Transverse colon (tissue), 4 donors: ENCODE data around the genes TRNT1, LRRN1 and BHLHE40.

DNA sequence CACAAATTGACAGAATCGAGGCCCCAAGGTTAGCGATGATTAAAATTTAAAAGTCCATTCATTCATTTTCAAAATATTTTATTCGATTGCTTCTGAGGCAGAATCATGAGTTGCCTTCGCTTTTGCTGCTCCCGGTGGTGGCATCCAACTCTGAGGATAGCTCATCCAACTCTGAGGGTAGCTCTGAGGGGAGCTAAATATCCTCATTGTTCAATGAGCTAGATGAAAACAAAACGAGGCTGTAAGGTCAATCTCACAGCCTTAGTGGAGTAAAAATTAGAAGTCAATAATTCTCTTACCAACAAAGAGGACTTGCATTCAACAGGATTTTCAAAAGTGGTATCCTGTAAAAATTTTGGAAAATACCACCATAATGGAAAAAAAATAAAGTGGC lies 869 bp upstream of the CHL1 start:
- PRO-cap: no peak
- RAMPAGE, long total RNA, 4 experiments: no peak in any of the 4 experiments

- PRO-cap: unidirectional peak, plus-strand start at chr3:536231; unidirectional peak, plus-strand start at chr3:536265
- RAMPAGE, long total RNA, 4 experiments: start-site peak on the plus strand in 2 of 4 experiments, at chr3:536196-536258 at its widest, 9 to 17 reads per replicate
Observed at GRCh38 chr3:535796-536447, 339.4 kb downstream of the CHL1 start.

DNA sequence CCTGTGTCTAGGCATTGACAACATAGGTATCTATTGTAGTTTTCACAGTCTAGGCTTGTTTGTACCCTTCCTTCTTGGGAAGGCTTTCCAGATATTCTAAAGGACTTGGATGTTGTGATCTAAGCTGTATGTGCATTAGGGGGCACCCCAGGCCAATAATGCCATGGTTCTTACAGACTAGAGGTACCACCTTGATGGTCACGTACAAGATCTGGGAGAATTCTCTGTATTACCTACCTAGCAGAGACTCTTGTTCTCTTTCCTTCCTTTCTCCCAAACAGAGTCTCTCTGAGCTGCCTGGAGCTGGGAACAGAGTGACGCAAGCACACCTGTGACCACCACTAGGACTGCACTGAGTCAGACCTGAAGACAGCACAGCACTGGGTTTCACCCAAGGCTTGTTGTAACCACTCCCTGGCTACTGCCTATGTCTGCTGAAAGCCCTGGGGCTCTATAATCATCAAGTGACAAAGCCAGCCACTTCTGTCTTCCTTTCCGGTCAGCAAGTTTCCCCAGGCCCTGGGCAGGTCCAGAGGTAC lies 293.4 kb upstream of the CNTN4 start:
- PRO-cap: no peak
- RAMPAGE, long total RNA, 4 experiments: no peak in any of the 4 experiments

DNA sequence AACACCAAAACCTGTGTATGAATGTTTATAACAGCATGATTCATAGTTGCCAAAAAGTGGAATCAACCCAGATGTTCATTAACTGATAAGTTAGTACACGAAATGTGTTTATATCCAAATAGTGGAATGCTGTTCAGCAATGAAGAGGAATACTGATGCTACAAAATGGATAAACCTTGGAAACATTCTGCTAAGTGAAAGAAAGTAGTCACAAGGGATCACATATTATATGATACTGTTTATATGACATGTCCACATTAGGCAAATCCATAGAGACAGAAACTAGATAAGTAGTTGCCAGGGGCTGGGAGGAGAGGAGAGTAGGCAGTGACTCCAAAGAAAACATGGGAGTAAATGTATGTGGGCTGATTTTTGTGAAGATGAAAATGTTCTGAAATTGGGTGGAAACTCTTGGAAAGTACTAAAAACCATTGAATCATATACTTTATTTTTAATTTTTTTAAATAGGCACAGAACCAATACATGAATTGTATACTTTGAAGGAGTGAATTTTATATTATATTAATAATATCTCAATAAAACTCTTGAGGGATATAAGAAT lies 123.5 kb downstream of the CNTN4 start:
- PRO-cap: unidirectional peak, plus-strand start at position 300 of the sequence
- RAMPAGE, long total RNA, 4 experiments: no peak in any of the 4 experiments

DNA sequence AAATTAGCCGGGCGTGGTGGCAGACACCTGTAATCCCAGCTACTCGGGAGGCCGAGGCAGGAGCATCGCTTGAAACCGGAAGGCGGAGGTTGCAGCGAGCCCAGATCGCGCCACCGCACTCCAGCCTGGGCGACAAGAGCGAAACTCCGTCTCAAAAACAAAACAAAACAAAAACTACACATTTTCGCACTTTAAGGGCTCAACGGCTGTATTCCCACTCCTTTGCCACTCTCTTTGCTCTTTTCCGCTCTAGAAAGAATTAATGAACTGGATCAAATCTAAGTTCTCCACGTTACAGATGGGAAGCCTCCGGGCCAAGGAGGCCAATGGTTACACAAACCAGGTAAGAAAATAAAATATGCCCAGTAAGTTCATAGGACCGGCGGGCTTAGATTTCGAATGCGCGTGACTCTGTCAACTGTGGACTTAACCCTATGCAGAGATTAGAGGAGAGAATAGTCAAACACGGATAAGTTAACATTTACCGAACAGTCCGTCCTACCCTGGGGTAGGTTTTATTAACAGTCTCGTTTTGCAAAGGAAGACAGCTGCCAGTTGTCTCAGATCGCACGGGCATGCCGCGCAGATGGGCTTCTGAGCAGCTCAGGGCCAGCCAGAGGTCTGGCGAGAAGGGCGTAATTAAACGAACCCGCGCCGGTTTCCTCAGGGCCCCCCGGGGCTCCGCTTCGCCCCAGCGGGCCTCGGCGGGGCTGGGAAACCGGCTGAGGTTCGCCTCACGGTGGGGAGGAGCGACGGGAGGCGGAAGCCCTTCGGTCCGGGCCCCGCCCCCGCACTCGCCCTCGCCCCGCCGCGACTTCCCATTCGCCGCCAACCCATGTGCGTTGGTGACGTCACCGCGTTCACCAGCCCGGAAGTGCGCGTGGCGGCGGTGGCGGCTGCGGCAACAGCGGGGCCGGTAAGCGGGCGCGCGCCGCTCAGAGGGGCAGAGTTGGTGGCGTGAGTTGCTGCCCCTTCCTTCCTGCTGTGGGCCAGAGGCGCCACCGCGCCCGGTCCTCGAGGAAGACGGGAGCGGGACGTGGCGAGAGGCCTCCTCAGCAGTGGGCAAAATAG lies at the start of gene TRNT1:
TRNT1 (plus strand) TSS at position 866 of the 1,071 bp plus-strand sequence.
- PRO-cap: bidirectional peak, plus-strand start at position 946 of the sequence, minus-strand start at position 712 of the sequence
- RAMPAGE, long total RNA, 4 experiments: start-site peak on the plus strand in 4 of 4 experiments, centred at positions 864 to 889 of the sequence, 57 to 293 reads per replicate

GRCh38 chr3:3147152-3147747 lies 20.5 kb downstream of the TRNT1 start:
- PRO-cap: no peak
- RAMPAGE, long total RNA, 4 experiments: start-site peak on the plus strand in 1 of 4 experiments, at chr3:3147362-3147686 at its widest, 6 reads per replicate

DNA sequence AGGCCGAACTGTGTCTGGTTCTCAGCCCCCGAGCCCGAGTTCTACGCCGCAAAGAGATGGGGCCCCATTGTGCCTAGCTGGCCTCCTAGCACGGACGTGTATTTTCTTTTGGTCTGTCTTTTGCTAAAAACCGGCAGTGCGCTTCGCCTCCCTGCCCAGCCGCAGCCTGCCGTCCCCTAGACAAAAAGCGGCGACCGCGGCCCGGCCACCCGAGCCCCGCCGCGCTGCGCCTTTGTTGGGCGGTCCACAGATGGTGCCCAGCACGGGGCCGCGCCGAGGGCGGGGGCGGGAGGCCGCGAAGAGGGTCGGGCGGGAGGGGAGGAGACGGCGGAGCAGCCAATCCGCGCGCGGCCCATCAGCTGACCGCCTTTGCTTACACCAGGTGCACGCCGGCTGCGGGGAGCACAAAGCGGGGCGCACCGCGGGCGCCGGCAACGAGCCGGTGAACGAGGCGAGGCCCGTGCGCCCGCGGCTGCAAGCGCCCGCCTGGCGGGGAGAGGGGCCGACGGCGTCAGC lies at the start of gene LRRN1:
LRRN1 (plus strand) TSS at position 401 of the 516 bp plus-strand sequence.
- PRO-cap: bidirectional peak, plus-strand start at position 434 of the sequence, minus-strand start at position 168 of the sequence
- RAMPAGE, long total RNA, 4 experiments: no peak in any of the 4 experiments

- PRO-cap: no peak
- RAMPAGE, long total RNA, 4 experiments: no peak in any of the 4 experiments
Observed at GRCh38 chr3:4311375-4311976, 8.3 kb downstream of the SETMAR start.

- PRO-cap: no peak
- RAMPAGE, long total RNA, 4 experiments: no peak in any of the 4 experiments
Observed at GRCh38 chr3:4351378-4352043, 48.3 kb downstream of the SETMAR start.

- PRO-cap: no peak
- RAMPAGE, long total RNA, 4 experiments: no peak in any of the 4 experiments
Observed at GRCh38 chr3:4548641-4549327, 55.6 kb downstream of the ITPR1 start.

DNA sequence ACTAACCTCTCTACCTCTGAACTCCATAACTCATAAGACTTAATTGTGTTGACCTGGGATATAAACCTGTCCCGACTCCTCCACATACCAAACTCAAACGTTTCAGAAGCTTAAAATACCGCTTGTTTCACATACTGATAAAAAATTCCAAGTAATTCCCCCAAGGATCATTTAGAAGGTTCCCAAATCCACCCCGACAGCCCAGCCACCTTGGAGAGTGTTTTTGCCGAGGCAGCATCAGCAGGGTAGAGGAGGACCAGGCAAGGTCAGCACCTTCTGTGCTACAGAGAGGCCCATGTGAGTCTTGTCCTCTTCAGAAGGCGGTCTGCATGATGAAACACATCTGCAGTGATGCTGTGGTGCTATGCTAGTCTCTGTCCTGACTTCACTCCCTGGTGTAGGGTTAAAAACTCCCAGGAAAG lies 87.8 kb downstream of the ITPR1 start:
- PRO-cap: no peak
- RAMPAGE, long total RNA, 4 experiments: no peak in any of the 4 experiments

DNA sequence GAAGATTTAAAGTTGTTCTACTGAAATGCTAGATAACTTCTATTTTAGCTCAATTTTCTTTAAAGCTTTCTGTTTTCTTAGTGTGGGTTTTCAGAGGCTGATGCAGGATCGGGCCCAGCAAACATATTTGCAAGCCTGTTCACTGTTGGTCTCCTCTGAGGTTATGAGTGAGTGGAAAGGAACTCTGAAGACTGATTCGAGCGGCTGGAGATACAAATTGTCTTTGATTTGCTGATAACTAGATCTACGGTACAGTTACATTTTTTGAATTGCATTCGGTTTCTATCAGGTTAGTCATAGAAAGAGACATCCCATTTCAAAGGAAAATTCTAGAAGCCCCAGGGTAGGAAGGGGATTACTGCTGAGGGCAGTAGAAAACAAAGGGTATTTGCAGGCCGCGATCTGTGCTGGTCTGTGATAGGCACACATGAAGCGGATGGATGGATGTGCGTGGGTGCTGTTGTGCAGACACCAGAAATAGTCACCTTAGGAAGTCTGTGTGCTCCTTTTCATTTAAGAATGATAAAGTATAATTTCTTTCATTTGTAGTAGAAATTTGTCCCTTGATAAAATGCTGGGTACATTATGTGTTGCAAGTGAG lies 228.4 kb downstream of the ITPR1 start:
- PRO-cap: no peak
- RAMPAGE, long total RNA, 4 experiments: no peak in any of the 4 experiments

GRCh38 chr3:4729374-4729707 lies 236.2 kb downstream of the ITPR1 start:
- PRO-cap: no peak
- RAMPAGE, long total RNA, 4 experiments: no peak in any of the 4 experiments

- PRO-cap: no peak
- RAMPAGE, long total RNA, 4 experiments: no peak in any of the 4 experiments
Observed at GRCh38 chr3:4739306-4740061, 239.8 kb upstream of the BHLHE40 start.

DNA sequence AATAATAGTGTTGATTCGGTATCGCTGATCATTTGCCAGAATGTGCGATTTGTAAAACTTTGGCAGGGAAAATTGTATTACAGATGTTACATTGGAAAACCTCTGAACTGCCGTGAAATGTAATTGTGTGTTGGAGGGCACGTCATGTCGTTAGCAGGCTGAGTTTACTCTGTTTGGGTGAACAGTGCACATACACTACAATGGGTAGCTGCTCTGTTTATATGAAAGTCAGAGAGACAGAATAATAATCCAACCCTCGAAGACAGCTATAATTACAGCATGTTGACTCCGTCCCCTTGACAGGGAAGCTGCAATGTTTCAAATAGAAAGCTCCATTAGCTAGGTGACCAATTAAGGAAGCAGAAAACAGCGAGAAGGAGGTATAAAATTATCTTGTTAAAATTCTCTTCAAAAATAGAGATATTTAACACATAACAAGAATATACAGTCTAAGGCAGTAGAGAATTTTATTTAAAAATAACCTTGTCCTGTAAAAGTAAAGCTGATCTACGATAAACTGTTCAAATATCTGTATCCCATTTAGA lies 77.1 kb upstream of the BHLHE40 start:
- PRO-cap: no peak
- RAMPAGE, long total RNA, 4 experiments: no peak in any of the 4 experiments

GRCh38 chr3:4965908-4966614 lies 13.2 kb upstream of the BHLHE40 start:
- PRO-cap: no peak
- RAMPAGE, long total RNA, 4 experiments: no peak in any of the 4 experiments

DNA sequence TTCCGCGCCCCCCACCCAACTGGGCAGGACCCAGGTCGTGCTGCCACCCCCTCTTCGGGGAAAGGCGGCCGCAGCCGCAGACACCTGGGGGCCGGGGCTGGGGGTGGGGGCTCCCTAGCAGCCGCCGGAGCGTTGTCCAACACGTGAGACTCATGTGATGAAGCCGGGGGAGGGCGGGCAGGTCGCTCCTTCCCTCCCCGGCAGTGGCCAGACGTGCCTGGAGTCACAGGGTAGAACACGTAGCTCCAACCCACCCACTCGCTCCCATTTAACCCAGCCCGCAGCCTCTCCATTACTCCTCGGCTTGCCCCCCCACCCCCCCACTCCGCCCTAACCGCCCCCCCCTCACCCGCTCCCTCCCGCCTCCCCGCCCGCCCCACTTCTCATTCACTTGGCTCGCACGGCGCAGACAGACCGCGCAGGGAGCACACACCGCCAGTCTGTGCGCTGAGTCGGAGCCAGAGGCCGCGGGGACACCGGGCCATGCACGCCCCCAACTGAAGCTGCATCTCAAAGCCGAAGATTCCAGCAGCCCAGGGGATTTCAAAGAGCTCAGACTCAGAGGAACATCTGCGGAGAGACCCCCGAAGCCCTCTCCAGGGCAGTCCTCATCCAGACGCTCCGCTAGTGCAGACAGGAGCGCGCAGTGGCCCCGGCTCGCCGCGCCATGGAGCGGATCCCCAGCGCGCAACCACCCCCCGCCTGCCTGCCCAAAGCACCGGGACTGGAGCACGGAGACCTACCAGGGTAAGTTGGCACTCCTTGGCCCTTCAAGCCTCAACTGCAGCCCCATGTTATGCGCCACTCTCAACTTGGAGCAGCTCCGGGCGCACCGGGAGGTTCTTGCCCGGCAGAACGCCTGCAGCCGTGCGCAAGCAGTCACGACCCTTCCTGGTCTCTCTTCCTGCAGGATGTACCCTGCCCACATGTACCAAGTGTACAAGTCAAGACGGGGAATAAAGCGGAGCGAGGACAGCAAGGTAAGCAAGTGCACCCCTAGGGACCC lies at the start of gene BHLHE40:
BHLHE40 (plus strand) TSS at position 386 of the 1,006 bp plus-strand sequence.
- PRO-cap: bidirectional peak, plus-strand start at position 210 of the sequence, minus-strand start at position 205 of the sequence; bidirectional peak, plus-strand start at position 412 of the sequence, minus-strand start at position 442 of the sequence; bidirectional peak, plus-strand start outside the sequence, minus-strand start at position 899 of the sequence
- RAMPAGE, long total RNA, 4 experiments: start-site peak on the plus strand in 4 of 4 experiments, centred at positions 410 to 420 of the sequence, 42 to 61 reads per replicate; start-site peak on the minus strand in 1 of 4 experiments, centred at position 846 of the sequence, 9 reads per replicate

- PRO-cap: no peak
- RAMPAGE, long total RNA, 4 experiments: no peak in any of the 4 experiments
Observed at GRCh38 chr3:4982179-4982628, 3.0 kb downstream of the BHLHE40 start.

DNA sequence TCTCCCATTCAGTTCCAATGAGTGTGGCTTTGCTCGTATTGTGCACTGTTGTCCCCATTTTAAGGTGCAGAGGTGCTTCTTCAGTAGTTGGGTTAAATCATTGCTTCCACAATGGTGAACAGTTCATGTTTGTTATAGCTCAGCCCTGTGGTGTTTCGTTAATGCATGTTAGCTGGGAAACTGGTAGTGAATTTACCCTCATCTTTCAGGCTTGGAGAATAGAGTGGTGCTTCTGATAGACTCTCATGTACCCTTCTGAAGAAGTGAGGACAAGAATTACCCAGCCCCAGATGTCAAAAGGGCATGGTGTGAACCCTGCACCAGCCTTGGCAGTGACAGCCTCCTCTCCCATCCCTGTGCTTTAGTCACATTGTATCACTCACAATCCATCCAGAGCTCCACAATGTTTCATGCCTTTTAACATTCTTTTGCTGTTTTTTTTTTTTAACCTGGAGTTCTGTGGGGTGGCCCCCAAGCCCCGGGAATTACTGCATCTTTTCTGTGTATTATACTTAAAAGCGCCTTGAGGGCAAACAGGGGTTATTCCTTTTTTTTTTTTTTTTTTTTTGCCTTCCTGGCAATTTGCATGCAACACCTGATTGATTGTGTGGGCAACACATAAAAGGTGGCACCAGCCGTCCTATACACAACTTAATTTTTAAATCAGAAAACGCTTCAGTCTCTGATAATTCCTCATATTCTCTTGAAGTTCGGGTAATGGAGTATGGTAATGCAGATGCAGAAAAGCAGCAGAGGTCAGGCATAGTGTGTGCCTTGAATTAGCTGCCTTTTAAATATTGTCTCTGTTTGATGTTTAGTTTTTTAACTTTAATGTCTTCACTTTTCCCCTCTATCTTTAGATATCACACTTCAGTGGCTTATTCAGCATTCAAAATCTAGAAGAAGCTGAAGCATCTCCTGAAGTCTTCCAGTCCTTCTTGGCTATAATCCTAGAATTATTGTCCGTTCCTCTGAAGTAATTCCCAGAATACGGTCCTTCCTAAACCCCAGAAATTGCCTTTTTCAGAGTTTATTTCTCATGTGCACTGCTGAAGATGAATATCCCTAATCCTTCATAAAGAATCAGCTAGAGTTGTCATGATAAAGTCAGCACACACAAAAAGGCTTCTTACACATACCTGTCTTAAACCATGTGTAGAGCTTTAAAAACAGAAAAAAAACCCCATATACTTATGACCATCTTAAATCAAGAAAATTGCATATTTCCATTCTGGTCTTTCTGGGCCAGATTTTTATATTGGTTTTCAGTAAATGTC lies 9.3 kb upstream of the EDEM1 start:
- PRO-cap: no peak
- RAMPAGE, long total RNA, 4 experiments: start-site peak on the plus strand in 1 of 4 experiments, centred at positions 286 to 1,174 of the sequence, 9 to 14 reads per replicate

GRCh38 chr3:5194648-5195519 lies 7.4 kb downstream of the EDEM1 start:
- PRO-cap: no peak
- RAMPAGE, long total RNA, 4 experiments: no peak in any of the 4 experiments